Heart (tissue), 3 donors: Measurements from ENCODE around the gene INSYN2B.

DNA sequence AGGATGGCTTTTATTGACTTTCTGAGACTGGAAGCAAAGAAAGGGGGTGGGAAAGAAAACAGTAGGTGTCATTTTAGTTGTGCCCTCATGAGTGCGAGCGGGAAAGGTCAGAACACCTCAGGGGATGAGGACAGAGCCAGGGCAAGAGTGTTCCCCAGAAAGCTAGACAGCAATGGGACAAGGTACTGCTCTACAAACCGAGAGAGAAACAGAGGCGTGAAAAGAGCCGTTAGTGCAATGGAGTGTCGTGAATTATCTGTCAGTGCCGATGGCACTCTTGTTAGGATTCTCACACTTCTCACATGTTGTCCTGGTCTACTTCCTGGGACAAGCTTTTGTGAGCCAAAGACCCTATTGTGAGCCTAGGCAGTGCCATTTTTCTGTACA lies 356.5 kb upstream of the WWC1 start:
- RAMPAGE, long total RNA, 2 experiments, result no peak in any of the 2 experiments

- RAMPAGE, long total RNA, 2 experiments, result no peak in any of the 2 experiments
These were observed 113.4 kb upstream of the WWC1 start for GRCh38 chr5:168178038-168178549.

GRCh38 chr5:168292876-168293777 lies 1.7 kb downstream of the WWC1 start:
- RAMPAGE, long total RNA, 2 experiments, result no peak in any of the 2 experiments

DNA sequence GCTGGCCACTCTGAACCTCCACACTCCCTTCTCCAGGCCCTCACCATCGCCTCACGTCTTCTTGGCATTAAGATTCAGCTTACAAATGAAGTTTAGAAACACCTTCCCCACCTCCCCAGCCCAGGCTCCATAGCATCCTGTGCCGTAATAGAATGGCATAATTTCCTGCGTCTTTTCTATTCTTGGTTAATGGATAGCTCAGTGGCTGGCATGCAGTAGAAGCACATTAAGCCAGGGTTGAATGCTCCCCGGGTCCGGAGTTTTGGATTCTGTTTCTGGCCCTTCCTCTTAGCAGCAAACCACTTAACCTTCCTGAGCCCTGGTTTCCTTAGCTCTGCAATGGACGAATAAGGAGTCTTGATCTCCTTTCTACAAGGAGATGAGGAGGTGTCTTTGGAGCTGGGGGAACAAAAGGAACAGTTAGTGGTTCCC lies 13.9 kb downstream of the WWC1 start:
- RAMPAGE, long total RNA, 2 experiments, result no peak in any of the 2 experiments

- RAMPAGE, long total RNA, 2 experiments, result no peak in any of the 2 experiments
These were observed 79.6 kb downstream of the WWC1 start for GRCh38 chr5:168370826-168371649.

DNA sequence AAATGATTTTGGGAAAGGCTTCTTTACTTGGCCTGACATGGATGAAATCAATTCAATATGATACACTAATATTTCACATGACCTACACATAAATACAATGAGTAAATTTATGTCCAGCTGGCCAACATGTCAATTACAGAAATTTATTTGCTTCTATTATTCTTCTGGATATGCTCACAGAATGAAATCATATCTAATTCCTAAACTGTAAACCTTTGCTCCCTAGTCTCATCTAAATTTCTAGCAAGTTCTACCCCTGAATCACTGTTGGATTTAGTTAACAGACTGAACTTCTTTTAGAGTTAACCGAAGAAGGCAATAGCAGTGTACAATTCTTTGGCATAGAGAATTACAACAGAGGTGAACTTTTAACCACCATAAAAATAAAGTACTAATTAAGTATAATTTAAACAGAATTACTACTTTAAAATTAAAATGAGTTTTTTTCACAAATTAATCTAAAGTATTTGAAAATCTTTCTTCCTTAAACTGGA lies 14.4 kb downstream of the PANK3 start:
- RAMPAGE, long total RNA, 2 experiments, result no peak in any of the 2 experiments

GRCh38 chr5:168794218-168794656 lies 215.1 kb upstream of the PANK3 start:
- RAMPAGE, long total RNA, 2 experiments, result no peak in any of the 2 experiments

DNA sequence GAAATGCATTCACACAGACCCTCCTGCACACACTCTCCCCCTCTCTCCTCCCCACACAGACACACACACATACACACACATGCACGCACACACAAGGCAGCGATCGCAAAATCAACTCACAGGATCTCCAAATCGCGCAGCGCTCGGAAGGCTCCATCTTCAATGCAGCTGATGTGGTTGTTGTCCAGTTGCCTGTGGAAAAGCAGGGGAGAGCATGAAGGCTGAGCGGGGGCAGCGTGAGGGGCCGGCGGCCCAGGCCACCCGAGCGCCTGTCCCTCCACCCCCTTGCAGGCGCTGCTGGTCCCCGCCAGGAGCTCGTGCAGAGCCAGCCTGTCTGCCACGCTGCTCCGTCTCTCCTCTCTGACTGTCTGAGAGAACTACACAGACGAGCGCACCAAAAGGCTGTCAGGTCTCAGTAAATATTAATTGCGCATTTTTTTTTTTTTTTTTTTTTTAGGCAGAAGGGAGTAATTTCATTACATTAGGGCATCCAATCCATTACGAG lies 265.3 kb upstream of the PANK3 start:
- RAMPAGE, long total RNA, 2 experiments, result start-site peak on the minus strand in 1 of 2 experiments, centred at positions 280 to 362 of the sequence, 32 to 116 reads per replicate

- RAMPAGE, long total RNA, 2 experiments, result no peak in any of the 2 experiments
These were observed at the start of gene INSYN2B for GRCh38 chr5:169980287-169980630. INSYN2B (minus strand) TSS chr5:169980495.

DNA sequence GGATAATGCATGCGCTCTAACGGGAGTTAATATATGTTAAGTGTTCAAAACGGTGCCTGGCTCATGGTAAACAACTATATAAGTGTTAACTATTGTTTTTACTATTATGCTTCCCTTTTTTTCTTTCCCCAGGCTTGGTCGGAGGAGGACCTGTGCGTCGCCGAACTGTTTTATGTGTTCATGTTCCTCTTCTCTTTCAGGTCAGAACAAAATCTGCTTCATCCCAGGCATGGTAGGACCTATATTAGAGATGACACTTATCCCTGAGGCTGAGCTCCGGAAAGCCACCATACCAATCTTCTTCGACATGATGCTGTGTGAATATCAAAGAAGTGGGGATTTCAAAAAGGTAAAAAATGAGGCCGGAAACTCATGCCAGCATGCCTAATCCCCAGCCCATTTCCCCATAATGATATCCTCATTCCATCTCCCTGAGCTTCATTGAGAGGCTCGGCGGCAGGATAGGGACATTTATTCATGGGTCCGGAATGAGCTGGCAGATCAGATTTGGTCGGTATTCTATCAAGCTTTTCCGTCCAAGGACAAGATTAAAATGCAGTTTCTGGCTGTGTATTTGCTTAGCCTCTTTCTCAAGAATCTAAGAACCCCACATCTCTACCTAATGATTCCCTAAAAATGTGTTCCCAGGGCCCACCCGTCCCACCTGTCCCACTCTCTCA lies 38.6 kb upstream of the INSYN2B start:
- RAMPAGE, long total RNA, 2 experiments, result no peak in any of the 2 experiments

- RAMPAGE, long total RNA, 2 experiments, result no peak in any of the 2 experiments
These were observed 11.6 kb downstream of the C5orf58 start for GRCh38 chr5:170244361-170244869.

DNA sequence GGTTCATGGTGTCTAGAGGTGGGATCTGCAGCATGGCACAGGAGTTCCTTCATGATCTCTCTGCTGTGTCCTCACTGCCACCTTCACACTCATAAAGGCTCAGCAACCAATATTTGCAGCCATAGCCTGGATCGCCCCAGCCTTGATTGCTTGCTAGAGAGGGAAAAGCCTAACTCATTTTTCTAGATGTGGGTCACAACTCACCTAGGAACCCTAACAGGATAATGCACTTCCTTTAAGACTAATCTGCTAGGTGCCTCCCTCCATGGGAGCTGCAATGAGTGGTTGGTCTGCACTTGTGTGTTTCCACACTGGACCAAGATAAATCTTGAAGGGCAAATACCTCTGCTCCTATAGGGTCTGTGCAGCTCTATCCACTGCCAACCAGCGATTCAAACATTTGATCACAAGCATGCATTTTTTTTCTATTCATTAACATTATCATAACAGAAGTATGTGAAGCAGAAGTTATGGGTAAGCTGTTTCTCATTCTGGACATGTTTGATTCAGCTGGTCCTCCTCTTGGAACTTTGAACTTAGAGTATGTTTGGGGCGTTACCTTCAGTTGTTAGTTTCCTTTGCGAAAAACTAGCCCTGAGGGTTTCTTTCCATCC lies 16.9 kb downstream of the C5orf58 start:
- RAMPAGE, long total RNA, 2 experiments, result no peak in any of the 2 experiments

DNA sequence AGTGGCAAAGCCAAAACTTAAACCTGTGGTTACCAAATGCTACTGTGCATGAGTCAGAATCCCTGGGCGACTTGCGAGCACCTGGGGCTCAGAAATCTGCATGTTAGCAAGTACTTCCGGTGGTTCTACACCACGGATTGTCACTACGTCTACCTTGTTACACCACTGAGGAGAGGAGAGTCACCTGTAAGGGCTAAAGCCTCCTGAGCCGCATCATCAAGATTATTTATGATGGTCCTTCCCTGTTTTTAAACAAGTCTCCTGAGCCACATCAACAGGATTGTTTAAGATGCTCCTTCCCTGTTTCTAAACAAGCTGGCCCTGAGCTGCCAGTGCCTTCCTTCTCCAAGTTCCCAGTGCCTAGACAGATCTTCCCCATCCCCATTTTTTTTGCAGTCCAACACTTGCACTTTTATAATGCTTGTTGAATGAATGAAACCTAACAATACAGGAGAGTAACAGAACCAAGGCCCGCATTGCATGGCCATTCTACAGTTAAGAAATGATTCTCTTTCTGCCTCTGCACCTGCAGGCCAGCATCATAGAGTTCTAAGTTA lies 21.5 kb downstream of the C5orf58 start:
- RAMPAGE, long total RNA, 2 experiments, result no peak in any of the 2 experiments

- RAMPAGE, long total RNA, 2 experiments, result no peak in any of the 2 experiments
These were observed 30.4 kb downstream of the LCP2 start for GRCh38 chr5:170266758-170267935.

DNA sequence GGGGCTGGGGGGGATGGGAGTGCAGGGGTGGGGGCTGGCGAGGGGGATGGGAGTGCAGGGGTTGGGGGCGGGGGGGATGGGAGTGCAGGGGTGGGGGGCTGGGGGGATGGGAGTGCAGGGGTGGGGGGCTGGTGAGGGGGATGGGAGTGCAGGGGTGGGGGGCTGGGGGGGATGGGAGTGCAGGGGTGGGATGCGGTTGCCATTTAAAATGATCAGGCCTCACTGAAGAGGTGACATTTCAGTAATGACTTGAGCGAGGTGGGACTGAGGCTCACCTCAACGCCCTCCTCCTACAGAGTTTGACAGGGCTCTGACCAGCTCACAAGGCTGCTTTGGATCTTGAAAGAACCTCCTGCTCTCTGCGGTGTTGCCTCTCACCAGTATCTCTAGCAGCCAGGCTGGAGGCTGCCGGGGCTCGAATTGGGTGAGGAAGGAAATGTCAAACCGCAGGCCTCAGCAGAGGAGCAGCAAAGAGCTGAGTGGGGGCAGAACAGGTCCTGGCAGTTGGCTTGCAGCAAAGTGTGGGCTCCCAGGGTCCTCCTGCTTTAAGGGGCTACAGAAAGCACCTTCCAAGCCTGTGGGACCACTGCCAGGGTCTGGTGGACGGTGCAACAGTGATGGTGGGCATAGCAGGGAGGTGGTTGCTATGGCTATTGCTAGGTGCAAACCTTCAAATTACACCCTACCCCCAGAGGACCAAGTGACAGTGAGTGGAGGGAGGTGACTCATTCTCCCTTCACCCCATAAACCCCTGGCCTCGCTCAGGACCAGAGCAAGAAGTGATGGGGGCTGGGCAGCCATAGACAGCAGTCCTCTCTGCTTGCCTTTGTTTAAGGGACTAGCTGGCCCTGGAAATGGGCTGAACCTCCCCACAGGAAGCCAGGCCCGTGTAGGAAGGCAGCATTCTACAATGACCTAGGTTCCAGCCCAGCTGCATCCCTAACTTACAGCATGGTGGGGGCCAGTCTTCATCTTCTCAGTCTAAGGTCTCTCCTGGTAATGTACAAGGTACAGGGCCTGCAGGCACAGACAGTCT lies 18.9 kb downstream of the LCP2 start:
- RAMPAGE, long total RNA, 2 experiments, result no peak in any of the 2 experiments

- RAMPAGE, long total RNA, 2 experiments, result no peak in any of the 2 experiments
These were observed 30.1 kb upstream of the LCP2 start for GRCh38 chr5:170327713-170328138.

DNA sequence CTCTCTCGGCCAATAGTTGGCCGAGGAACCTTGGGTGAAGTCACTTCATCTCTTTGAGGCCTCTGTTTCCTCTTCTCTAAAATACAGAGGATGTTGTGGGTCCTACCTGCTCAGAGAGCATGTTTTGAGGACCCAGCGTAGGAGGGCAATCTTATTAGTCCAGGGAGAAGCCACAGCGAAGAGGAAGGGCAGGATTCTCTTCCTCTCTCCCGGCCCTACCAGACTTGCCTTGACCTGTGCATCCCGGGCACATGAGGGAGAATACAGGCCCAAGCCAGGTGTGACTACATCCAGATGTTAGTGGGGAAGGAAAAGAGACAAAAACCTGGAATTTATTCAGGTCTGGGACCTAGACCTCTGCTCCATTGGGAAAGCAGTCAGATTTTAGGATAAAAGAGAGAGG lies 38.7 kb upstream of the LCP2 start:
- RAMPAGE, long total RNA, 2 experiments, result no peak in any of the 2 experiments

DNA sequence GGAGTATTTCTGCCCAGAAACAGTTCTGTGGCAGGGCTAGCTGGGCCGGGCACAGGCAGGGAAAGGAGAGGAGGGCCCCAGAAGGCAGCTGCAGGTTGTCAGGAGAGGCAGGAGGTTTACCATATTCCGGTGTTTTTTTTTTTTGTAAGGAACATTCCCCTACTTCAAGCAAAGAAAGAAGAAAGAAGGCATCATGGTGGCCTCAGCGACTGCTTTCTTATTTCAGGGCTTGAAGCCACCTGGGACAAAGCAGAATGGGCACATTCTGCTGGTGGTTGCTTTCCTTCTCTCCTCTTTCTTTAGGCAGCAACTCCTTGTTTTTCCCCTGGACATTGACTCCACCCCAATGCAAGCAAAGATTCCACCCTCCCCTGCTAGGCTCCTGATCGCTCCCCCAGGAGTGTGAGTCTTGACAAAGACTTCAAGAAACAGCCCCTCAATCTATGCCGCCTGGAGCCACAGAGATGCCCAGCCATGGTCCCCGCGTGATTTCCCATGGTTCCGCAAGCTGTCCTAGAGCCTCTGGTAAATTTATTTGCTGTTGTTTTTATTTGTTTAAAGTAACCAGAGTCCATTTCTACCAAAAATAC lies 2.5 kb downstream of the KCNMB1 start:
- RAMPAGE, long total RNA, 2 experiments, result no peak in any of the 2 experiments

- RAMPAGE, long total RNA, 2 experiments, result no peak in any of the 2 experiments
These were observed 19.5 kb upstream of the GABRP start for GRCh38 chr5:170763931-170764429.

DNA sequence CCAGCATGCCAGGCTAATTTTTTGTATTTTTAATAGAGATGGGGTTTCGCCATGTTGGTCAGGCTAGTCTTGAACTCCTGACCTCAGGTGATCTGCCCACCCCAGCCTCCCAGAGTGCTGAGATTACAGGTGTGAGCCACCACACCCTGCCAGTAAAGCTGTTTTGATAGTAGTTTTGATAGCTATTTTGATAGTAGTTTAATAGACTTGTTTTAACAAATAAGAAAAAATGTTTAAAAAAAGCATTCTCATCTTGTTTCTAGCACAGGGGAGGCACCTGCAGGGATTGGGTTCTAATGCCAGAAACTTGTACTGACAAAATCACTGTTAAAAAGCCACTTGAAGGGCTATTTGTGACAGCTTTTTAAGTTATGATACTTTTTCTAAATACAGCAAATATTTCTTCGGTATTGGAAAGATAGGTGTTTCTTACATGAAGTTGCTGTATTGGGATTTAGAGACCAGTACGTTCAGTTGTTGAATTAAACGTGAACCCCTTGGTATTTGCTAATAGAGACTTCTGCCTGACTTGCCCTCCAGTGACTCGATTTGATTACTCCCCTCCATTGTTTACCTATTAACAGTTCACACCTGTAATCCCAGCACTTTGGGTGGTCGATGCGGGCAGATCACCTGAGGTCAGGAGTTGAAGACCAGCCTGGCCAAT lies 8.6 kb downstream of the NPM1 start:
- RAMPAGE, long total RNA, 2 experiments, result no peak in any of the 2 experiments